ENCODE measurements around a stretch of chr16.

DNA sequence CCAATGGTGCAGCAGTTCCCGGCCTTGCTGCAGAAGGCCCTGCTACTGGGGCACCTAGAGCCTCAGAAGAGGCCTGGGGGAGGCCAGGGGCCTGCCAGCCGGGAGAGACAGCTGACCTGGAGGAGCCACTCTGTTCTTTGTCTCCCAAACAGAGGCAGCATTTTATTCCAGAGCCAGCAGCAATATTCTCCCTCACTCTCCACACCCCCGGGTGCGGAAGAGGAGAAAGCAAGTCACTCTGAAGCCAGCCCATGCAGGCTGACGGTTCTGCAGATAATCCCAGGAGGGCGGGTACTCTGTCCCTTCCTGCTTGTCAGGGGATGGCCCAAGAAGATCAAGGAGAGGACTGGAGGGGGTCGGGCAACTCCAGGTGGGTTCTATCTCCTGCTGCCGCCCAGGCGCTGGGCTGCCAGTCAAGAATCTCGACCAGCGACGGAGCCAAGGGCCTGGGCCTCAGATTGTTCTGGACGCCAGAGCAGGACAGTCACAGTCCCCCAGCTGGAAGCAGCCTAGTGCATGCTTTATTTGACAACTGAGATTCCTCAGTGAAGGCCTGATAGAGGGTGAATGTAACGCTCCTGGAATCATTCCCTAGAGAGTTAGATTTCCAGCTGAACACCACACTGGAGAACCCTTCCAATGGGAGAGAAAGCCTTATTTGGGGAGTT is 1.0 kb upstream of the KIFC3 start:
- RRBS, result 62% methylated on average over 3 of the region's 14 CpGs

GRCh38 chr16:57846384-57846871 is 44.1 kb upstream of the KIFC3 start:
- RRBS, result no CpG with 5 or more reads among the region's 10 CpGs

DNA sequence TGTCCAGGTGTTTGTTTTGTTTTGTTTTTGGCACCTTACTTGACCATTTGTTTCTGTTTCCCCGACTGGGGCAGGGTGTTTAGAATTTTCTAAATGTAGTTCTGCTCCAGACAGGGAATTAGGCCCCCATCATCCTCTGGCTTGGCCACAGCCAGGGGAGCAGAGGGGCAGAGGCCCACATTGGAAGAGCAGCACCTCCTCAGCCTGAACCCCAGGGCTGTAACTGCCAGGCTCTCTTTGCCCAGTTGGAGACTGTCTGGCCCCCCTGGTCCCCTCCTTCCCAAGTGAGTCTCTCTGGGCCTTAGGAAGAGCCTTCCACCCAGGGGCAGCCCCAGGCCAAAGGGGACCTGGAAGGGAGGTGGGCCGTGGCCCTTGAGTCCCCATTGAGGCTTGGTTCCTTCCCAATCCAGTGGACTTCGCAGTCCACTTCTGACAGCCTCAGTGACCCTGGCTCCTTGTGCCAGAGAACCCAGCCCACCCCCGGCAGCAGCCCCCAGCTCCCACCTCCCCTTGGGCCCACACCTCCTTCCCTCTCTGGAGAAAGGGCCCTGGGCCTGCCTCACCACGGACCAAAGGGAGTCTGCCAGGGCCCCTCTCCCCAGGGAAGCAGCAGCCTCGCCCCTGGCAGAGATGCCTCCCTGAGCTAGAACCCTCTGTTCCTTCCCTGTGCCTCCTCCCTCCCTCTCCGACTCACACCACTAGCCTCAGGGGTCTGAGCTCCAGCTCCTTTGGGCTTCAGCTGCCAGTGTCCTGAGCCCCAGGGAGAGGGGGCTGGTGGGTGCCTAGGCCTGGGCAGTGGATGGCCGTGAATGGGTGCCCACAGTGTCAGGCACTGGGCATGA is 20.2 kb downstream of the MMP15 start:
- RRBS, result no CpG with 5 or more reads among the region's 8 CpGs

GRCh38 chr16:58158418-58159184 is 29.4 kb upstream of the CFAP20 start:
- RRBS, result no CpG with 5 or more reads among the region's 10 CpGs

GRCh38 chr16:58236371-58236865 is 13.3 kb upstream of the CCDC113 start:
- RRBS, result no CpG with 5 or more reads among the region's 14 CpGs

DNA sequence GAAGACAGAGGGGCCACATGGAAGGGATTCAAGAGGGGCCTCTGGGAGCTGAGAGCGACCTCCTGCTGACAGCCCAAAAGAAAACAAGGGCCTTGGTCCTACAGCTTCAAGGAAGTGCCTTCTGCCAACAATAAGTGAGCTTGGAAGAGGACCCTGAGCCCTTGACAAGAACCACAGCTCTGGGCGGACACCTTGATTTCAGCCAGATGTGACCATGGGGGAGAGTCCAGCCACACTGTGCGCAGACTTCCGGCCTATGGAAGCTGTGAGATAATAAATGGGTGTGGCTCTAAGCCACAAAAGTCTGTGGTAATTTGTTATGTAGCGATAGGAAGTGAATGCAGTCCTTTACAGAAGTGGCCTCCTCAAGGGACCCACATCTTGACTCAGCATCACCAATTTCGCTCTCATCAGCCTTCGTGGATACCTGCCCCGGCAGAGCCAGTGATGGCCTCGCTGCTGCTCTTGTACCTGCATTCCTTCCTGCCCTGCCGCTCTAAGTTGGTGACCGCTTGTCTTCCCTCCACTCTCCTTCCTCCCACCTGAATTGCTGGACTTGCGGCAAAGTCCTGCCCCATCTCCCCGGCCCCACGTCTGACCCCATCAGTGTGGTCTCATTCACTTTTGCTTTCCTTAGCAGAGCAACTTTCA is 15.8 kb downstream of the CCDC113 start:
- RRBS, result 94% methylated on average over 2 of the region's 14 CpGs

DNA sequence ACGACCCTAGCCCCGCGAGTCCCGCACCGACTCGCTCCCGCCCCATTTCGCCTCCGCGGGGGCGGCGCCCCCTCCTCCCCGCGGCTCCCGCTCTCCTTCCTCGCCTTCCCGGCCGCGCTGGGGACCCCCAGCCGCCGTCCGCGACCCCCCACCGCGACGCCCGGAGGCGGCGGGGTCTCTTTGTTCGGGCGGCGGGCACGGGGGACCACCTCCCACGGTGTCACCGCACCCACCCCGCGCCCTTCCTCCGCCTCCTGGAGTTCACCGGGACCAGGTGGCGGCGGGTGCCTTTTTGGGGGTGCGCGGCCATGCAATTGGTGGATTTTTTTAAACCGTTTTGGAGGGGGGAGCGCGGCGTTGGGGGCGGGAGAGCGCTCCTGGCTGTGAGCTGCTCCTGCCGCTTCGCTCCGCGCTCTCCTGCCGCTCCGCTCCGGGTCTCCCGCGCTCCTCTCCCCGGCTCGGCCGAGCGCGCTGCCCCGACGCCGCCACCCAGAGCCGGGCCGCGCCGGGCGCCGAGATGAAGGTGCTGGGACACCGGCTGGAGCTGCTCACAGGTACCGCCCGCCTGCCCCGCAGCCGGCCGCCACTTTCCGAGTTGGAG is 35.9 kb upstream of the NDRG4 start:
- RRBS, result 3% methylated on average over 34 of the region's 79 CpGs

- RRBS, result no CpG with 5 or more reads among the region's 3 CpGs
These were observed 29.8 kb downstream of the SETD6 start for GRCh38 chr16:58544979-58545555.

GRCh38 chr16:61872752-61873224 is 163.4 kb downstream of the CDH8 start:
- RRBS, result no CpG with 5 or more reads among the region's 5 CpGs

DNA sequence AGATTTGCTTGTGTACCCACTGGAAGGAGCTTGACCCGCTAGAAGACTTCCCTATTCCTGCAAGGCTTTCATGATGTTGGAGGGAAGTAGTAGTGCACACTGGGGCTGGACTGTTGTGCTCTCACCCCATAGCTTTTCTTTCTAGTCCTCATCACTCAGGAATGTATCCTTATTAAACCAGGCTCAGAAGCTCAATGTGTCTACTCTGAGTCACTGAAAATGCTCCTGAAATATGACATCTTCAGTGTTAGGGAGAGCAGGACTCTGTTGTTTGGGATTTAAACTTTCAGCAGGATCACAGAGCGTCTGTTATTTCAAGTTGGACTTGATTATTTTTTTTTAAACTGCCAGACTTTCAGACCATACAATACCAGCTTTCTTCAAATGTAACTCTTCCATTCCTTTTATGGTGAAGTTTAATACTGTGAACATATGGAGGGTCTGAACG is 257.6 kb downstream of the CDH11 start:
- RRBS, result no CpG with 5 or more reads among the region's 3 CpGs

DNA sequence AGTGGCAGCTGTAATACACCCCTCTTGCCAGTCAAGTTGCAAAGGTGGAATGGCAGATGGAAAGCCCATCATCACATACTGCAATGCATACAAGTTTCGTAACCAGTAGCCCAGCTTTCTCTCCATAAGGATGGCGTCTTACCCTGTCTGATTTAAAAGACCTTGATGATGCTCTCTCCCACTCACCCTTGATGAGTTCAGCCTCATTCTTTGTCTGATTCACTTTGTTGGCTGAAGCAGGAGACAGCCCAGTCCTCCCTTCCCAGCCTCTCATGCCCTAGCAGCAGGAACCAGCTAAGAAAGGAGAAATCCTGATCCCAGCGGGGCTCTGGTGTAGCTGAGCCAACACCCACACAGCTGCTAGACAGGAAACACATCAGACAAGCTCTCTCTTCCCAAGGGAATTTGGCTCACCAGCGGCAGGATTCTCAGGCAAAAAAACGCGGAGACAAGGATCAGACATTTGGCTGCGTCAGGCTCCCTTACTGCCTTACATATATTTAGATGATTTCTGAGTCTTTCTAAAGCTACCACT is 211.6 kb downstream of the CDH11 start:
- RRBS, result no CpG with 5 or more reads among the region's 7 CpGs

DNA sequence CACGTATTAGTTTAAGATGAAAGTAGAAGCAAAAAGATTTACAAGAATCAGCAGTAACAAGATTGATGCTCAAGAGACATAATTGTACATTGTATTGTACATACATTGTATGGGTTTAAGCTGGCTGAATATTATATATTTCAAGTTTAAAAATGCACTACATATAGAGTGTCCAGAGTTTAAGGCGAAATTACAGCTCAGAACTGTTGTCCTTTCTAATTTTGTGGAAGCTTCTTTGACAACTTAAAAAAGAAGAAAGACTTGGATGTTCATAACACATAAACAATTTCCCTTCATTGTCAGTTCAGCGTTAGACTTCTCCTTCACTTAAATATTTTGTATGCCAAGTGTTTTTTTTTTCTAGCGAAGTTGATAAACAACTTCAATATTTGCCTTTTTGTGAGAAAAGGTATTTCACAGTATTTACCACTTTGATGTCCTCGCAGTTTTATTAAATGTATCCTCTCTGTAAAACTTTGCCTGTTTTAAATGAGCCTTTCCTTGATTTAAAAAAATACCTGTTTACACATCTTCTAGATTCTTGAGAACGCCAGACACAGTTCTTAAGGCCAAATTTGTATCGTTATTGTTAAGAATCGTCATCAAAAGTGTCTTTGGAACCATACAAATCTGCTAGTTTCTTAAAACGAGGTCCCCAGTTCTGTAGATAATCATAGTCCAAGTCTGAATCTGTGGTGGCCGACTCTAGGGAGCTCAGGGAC is 174.7 kb downstream of the CDH11 start:
- RRBS, result no CpG with 5 or more reads among the region's 10 CpGs

DNA sequence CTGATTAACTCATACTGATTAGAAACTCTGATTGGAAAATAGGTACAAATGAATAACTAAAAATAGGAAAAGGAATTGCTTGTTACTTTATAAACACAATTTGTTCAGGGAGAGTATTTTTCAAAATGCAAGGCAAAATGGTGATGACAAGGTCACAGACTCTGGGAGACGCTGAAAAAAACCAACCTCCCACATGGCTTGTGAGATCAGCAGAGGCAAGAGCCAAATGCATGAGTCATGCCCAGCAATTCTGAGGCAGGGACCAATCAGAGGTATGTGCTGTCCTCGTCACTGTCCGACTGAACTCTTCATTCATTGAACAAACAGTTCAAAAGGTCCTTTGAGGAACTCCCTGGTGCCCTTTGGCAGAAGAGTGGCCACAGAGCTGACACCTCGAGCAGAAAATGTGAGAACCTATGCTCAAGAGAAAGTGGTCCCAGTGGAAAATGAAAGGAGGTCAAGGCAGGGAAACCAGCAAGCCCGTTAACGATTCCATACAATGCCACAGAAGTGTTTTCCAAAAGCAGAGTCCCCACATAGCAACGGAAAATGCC is 51.0 kb downstream of the CDH11 start:
- RRBS, result no CpG with 5 or more reads among the region's 7 CpGs

- RRBS, result no CpG with 5 or more reads among the region's 13 CpGs
These were observed 112.9 kb upstream of the CDH11 start for GRCh38 chr16:65234678-65235181.

DNA sequence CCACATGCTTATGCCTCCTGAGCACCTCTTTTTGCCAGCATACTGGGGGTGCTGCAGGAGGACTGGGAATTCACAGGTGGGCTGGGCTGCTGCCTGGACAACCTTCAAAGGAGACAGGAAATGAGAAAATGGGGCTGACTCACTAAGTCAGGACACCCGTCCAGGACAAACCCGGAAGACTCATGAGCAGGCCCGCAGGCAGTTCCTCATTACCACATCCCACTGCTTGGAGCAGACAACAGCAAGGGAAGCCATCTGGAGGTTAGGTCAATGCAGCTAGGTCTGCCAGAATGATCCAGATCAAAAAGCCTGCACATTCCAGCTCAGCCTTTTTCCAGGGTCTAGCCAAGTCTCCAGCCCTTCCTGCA is 536.4 kb upstream of the CDH11 start:
- RRBS, result no CpG with 5 or more reads among the region's 3 CpGs

DNA sequence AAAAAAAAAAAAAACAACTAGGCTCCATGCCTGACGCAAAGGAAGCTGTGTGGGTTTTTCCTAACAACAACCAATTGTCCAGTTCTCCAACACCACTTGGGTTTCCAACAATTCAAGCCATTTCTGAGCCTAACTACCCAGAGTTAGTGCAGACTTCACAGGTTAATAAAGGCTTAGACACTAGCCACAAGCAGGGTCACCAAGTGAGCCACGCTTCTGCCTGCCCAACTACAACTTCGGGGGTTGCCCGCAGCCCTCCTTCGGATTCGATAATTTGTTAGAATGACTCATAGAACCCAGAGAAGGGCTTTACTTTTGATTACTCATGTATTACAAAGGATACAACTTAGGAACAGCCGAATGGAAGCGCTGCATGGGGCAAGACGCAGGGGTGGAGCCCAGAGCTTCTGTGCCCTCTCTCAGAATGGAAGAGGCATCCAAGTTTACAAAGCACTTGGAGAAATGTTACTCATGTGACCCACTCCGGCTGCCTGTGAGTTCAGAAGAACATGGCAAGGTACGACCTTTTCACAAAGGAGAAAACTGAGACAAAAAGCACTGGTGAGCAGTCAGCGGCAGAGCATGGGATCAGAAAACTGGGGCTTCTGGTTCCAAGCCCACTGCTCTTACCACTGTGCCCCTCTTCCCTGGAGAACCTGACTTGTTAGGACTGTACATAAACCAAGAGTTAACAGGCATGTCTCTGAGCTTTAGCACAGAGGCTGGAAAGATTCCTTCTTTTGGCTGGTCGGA is 7.5 kb upstream of the CDH5 start:
- RRBS, result no CpG with 5 or more reads among the region's 13 CpGs

- RRBS, result no CpG with 5 or more reads among the region's 6 CpGs
These were observed 11.7 kb downstream of the CMTM3 start for GRCh38 chr16:66616119-66616670.

- RRBS, result 2% methylated on average over 11 of the region's 22 CpGs
These were observed 846 bp downstream of the CMTM4 start for GRCh38 chr16:66695609-66696185.

DNA sequence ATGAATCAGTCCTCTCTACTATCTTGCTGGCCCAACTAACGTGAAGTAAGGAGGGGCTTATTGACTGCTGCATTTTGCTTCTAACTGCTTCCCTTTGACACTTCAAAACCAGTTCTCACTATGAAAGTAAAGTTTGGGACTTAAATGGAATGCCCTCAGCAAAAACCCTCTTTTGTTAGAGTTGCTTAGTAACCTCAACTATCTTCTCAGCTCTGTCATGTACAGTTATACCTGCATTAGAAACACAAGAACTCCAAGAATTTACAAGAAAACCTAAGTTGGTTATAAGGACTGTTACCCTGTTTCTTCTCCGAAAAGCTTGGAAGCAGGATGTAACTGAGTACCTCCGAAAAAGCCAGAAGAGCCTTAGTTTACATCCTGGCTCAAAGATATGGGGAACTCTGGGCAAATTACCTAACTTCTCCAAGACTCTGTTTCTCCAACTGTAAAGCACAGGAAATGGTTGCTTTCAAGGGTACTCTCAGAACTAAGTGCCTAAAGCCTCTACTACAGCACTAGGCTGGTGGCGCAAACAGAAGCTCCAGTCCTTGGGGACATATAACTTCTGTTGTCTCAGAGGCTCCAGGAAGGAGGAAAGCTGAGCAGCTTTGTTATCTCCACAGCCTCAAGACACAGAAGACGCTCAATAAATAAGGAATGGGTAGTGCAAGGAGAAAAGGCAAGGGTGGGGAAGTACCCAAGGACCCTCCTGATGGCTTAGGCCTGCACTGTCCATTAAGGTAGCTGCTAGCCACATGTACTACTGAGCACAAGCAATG is 1.5 kb downstream of the NAE1 start:
- RRBS, result no CpG with 5 or more reads among the region's 5 CpGs

GRCh38 chr16:66921837-66922533 is 3.3 kb upstream of the CDH16 start:
- RRBS, result 42% methylated on average over 3 of the region's 36 CpGs

All from Ishikawa (cell line).